NCI-H460 (cell line): ENCODE measurements around a stretch of chr17.

GRCh38 chr17:72410802-72411554, 290.2 kb downstream of the SOX9 start:
RAMPAGE:
- cytosol, long total RNA, result no peak
- long total RNA, result no peak
- nucleus, long total RNA, result no peak

DNA sequence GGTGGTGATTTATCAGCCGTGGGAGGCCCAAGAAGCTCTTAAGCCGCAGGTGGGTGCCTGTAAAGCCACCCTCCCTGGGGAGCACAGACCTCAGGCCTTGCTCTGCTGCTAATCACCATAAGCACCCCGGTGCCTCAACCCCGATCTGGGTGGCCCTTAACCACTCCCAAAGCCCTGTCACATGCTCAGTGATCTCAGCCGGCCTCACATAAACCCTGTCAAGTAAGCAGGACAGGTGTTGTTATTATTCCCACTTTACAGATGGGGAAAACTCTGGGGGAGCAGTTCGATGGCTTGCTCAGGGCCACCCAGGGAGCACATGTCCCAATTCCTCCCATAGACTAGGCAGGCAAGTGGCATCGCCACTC, 299.1 kb downstream of the SOX9 start:
RAMPAGE:
- cytosol, long total RNA, result no peak
- long total RNA, result no peak
- nucleus, long total RNA, result no peak

GRCh38 chr17:72422283-72422717, 301.5 kb downstream of the SOX9 start:
RAMPAGE:
- cytosol, long total RNA, result no peak
- long total RNA, result no peak
- nucleus, long total RNA, result no peak

GRCh38 chr17:72501668-72502430, 381.0 kb downstream of the SOX9 start:
RAMPAGE:
- cytosol, long total RNA, result no peak
- long total RNA, result no peak
- nucleus, long total RNA, result no peak

DNA sequence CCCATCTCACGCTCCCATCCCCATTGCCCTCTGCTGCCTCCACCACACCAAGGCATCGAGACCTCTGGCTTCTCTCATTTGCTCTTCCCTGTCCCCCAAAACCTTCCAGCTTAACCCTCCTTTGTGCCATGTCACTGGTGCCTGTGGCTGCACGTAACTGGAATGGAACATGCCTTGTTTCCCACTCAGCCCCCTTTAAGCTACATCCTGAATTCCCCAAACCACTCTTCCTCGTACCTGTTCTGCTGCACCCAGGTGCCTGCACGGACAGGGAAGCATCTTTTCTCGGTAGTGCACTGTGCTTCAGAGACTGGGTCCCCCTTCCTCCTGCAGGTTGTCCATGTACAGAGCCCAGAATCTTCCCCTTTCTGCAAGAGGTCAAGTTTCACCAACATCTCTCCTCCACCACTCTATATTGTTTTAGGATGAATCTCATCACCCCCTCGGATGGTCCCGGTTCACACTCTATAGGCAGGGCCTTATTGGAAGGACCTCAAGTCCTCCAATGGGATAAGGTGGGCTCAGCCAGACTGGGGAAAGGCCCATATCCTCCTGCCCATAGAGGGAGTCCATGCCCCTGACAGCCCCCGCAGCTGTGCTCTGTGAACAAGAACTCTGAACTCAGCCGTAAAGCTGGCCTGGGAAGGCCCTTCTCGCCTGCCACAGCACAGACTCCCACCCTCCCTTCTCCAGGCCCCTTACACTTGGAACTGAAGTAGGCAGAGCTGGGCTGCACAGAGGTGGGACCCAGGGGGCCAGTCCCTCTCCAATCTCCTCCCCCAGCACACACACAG, 453.6 kb downstream of the SOX9 start:
RAMPAGE:
- cytosol, long total RNA, result no peak
- long total RNA, result no peak
- nucleus, long total RNA, result no peak

DNA sequence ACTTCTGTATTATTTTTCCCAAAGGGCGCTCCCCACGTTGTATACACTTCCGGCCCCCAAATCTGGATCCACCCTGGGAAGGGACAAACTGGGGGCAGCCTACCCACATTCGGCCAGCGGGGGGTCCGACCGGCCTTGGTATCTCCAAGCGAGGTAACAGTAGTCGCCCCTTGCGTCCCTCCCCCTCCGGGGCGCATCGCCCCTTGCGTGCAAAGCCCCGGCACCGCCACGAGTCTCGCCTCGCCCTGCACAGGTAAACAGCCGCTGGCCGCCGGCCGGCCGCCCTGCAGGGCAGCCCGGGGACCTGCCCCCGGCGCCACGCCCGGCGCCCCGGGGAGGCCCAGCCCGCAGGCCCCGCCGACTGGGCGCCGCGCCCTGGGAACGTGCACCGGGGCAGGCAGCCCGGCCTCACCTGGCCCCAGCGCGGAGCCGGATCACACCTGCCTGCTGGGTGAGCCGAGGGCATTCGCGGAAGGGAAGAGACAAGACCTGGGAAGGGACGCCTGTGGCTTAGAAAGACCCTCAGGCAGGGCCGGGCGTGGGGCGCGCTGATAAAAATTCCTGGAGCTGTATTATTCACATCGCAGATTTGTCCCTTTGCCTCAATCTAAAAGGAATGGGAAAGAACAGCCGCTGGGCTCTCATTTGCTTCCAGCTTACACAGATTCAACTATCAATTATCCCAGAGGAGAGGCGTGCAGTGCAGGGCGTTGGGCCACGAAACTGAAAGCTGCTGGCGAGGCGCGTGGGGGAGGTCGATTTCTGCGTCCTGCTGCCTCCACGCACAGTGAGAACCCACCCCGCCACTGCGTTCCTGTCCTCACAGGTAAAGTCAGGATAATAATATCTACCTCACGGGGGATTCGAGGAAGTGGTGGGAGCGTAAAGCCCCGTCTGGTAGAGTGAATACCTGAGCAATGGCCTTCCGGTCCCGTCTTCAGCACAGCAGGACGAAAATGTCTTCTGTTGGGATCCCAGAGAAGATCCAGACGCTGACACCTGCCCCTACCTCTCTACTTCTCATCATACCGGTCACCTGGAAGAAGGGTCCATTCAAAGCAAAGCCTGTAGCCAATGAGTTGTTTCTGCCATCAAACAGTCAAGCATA, 451.9 kb downstream of the SLC39A11 start:
RAMPAGE:
- cytosol, long total RNA, result no peak
- long total RNA, result no peak
- nucleus, long total RNA, result no peak

DNA sequence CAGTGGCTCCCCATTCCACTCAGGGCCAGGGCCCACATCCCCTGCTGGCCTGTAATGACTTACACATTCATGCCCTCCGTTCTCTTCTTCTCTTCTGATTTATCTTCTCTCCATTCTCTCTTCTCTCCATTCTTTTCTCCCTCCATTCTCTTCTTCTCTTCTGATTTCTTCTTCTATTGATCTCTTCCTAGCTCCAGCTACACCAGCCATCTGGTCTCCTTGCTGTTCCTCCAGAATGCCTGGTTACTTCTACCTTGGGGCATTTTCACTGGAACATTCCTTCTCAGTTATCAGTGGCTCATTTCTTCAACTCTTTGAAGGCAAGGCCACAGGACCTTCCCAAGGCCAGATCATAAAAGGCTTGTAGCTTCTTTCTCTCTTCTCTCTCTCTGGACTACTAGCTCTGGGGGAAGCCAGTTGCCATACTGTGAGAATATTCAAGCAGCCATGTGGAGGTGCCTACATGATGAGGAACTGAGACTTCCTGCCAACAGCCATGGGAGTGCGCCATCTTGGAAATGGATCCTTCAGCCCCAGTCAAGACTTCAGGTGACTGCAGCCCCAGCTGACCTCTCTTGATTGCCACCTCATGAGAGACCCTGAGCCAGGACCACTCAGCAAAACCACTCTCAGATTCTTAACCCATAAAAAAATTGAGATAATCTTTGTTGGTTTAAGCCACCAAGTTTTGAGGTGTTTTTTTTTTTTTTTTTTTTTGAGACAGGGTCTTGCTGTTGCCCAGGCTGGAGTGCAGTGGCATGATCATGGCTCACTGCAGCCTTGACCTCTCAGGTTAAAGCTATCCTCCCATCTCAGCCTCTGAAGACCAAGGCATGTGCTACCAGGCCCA, 427.6 kb downstream of the SLC39A11 start:
RAMPAGE:
- cytosol, long total RNA, result no peak
- long total RNA, result no peak
- nucleus, long total RNA, result no peak

DNA sequence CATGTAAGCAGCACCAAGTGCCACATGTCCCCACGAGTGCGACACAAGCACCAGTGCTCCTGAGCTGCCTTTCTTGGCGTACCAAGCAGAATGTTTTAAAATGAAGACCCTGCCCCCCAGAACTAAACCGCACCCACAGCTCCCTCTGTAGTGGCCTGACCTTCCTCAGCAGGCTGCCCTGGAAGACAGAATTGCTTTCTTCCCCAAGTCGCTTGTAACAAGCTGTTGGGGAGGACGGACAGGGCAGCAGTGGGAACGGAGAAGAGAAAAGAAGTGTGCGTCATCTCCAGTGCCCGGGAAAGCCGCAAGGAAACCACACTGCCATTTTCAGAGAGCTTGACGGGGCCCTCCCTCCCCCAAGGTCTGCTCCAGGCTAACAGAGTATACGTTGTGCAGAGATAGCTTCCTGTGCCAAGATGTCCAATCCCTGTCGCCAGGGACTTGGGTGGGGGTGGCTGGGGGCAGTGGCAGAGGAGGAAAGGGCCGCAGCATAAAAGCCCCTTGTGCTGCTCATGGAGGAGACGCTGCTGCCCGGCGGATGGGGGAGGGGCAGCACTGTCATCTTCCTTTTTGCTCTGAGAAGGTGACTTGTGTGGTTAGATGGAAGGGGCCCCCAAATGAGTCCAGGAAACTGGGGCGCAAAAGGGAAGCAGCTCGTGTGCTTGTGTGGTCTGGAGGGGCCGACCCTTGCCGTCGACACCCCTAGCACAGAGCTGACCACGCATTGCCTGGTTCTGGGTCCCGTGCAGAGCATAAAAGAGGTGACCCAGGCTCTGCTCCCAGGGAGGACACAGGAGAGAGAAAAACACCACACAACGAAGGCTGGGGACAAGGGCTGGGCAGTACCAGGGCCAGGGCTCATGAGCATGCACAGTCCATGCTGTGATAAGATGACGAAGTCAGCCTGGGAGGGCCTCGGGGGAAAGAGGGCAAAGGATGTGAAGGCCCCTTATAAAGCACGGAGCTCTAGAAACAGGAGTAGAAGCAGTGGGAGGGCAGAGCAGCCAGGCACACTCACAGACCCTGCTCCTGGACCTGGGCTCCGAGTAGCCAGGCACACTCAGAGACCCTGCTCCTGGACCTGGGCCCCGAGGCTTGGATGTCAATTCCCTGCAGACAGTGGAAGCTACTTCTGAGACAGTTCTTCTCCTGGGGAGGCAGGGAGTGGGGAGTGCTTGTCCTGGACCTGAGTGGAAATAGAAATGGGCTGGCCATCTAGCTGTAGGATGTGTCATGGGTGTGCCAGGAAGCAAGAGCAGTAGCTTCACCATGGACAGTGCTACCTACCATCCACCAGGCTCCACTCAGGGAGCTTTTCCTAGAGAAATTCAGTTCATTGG, 372.7 kb downstream of the SLC39A11 start:
RAMPAGE:
- cytosol, long total RNA, result no peak
- long total RNA, result no peak
- nucleus, long total RNA, result no peak

DNA sequence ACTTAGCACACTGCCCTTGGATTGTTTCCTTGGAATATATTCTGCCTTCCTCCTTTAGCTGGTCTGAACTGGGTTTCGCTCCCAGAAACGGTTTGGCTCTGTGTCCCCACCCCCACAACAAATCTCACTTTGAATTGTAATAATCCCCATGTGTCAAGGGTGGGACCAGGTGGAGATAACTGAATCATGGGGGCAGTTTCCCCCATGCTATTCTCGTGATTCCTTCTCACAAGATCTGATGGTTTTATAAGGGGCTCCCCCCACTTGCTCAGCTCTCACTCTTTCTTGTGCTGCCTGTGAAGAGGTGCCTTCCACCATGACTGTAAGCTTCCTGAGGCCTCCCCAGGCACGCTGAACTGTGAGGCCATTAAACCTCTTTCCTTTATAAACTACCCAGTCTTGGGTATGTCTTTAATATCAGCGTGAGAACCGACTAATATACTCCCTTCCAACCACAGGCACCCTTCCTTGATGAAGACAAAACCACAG, 218.8 kb downstream of the SLC39A11 start:
RAMPAGE:
- cytosol, long total RNA, result no peak
- long total RNA, result no peak
- nucleus, long total RNA, result no peak

RAMPAGE:
- cytosol, long total RNA, result no peak
- long total RNA, result no peak
- nucleus, long total RNA, result no peak
These were observed 216.8 kb downstream of the SLC39A11 start for GRCh38 chr17:72875762-72876111.

DNA sequence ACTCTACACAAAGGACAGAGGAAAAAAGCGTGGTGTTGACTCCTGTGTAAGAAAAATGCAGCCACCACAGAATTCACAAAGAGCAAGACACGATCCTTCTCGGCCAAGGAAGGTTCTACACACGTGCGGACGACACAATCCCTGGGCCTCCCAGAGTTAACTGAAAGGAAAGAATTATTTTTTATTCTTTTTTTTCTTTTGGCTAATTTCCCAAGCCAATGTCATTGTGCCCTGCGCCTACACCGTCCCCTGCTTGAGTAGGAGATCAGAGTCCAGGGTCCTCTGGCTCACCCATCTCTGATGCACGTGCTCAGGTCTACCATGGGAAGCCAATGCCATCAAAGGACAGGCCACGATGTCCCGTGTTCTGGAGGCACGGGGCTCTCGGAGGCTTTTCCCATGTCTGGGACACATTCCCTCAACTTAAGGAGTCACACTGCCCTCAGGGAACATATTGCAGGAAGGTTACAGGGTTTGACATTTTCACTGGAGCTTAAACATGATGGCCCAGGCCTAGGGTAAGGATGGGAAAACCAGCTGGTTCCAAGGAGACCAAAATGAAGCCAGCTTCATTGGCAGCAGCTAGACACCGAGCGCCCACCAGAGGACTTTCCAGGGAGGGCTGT, 123.7 kb downstream of the SLC39A11 start:
RAMPAGE:
- cytosol, long total RNA, result no peak
- long total RNA, result no peak
- nucleus, long total RNA, result no peak

DNA sequence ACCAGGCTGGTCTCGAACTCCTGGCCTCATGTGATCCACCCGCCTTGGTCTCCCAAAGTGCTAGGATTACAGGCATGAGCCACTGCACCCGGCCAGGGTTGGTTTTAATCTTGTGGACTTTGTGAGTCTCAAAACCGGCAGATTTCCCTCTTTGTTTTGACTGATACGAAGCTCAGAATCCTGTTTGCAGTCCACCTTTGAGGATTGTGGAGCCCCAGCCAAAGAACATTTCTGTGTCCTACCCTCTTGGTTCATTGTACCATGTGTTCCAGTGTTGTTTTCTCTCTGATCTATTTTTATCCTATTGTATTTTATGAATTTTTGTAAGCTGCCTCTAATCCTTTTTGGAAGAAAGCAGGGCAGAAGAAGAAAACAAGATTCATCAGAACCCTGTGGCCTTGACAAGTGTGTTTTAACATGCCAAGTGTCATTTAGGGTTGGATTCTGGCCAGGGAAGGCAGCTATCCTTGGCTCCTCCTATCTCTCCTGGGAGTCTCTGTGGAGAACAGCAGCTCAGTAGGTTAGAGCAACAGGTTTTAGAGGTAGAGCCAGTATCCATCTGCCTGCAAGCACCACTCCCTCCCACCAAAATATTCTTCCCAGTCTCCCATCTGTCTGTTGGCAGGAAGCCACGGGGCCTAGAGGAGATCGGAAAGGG, 16.6 kb upstream of the CPSF4L start:
RAMPAGE:
- cytosol, long total RNA, result no peak
- long total RNA, result no peak
- nucleus, long total RNA, result no peak

DNA sequence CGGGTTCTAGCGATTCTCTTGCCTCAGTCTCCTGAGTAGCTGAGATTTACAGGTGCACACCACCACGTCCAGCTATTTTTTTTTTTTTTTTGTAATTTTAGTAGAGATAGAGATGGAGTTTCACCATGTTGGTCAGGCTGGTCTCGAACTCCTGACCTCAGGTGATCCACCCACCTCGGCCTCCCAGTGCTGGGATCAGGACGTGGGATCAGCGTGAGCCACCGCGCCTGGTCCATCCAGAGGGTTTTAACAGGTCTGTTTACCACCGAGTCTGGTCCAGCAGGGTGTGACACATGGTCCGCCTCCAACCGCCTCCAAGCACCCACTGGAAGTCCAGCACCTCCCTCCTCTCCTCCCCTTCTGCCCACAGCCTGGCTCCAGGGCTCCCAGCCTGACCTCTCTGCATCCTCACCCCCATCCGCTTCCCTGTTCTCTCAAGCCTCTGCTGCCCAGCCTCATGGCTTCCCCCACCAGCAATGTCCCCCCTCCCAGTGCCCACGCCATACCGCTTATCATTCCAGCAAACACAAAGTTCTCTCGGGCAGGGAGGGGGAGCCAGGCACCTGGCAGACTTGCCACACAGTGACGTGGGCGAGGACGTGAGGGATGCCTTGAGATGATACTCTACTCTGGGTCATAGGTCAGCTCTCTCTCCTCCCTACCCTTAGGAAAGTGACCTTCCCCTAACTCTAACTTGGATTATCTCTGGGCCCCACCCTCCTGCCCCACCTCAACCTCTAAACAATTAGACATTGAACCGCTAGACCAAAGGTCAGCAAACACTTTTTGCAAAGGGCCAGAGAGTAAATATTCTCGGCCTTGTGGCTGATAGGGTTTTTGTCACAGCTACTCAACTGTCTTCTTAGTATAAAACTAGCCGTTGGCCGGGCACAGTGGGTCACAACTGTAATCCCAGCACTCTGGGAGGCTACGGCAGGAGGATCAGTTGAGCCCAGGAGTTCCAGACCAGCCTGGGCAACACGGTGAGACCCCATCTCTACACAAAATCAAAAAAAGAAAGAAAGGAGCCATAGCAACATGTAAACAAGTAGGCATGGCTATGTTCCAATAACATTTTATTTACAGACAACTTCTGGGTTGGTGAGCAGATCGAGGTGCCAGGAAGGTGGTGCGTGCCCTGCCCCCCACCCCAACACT, 23.1 kb downstream of the CDC42EP4 start:
RAMPAGE:
- cytosol, long total RNA, result no peak
- long total RNA, result no peak
- nucleus, long total RNA, result no peak

DNA sequence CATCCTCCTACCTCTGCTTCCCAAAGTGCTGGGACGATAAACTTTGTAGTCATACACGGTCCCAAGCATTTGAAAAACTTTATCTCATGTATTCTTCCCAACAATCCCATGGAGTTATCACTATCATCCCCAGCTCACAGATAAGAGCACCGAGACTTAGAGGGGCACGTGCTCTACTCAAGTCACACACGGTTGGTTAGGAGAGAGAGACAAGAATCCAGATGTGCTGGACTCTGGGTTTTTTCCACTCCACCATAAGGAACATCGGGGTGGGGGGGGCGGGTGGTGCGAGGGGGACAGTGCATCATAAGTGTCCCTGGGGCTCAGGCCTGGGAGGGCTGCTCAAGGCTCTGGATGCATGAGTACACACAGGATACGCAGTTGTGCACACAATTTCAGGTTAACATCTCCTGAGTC, 7.4 kb downstream of the CDC42EP4 start:
RAMPAGE:
- cytosol, long total RNA, result no peak
- long total RNA, result no peak
- nucleus, long total RNA, result no peak

GRCh38 chr17:73304842-73305704, 6.7 kb downstream of the CDC42EP4 start:
RAMPAGE:
- cytosol, long total RNA, result no peak
- long total RNA, result no peak
- nucleus, long total RNA, result no peak

DNA sequence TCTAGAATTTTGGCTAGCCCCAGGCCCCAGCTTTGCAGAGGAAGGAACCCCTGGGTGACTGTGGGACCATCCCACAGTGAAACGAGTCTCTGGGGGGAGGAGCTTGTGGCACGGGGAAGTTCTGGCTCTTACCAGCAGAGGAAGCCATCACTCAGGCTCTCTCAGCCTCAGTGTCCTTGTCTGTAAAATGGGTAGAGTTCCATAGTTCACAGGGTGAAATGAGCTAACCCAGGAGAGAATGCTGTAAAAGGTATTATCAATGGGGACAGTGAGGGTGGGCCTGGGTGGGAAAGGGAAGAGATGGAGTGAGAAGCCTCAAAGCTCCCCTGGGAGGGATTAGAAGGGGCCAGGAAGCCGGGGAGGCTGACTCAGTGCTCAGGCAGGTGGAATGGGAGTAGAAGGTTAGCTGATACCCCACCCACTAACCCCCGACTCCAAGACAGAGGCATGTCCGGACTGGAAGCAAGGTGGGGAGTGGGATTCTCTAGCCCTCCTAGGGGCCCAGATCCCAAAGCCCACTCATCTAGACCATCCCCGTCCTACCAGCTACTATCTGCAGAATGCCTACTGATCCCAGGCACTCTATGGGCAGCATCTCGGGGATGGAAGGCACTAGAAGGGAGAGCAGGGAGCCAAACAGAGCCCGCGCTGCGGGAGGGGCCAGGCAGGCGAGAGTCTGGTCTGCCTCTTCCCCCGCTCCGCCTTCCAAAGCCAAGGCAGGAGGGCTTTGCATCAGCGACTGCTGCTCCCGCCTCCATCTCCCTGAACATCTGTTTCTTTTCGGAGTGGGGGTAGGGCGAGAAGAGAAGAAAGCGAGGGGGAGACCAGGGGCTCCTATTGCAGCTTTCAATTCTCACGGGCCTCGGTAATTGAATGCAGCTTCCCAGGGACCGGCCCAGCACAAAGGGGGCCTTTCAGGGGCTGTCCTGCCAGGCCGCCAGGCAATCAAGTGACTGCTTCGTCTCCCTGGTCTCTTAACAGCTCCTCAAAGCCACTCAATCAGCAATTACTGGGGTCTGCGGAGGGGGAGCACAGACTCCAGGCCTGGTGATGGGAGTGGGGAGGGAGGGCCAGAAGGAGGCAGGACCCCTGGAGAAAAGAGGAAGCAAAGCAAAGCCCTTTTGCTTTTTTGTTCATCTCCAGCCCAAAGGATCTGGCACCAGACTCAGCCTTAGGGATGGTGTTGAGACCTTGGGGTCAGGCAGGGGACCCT, 31.2 kb upstream of the CDC42EP4 start:
RAMPAGE:
- cytosol, long total RNA, result no peak
- long total RNA, result no peak
- nucleus, long total RNA, result no peak

DNA sequence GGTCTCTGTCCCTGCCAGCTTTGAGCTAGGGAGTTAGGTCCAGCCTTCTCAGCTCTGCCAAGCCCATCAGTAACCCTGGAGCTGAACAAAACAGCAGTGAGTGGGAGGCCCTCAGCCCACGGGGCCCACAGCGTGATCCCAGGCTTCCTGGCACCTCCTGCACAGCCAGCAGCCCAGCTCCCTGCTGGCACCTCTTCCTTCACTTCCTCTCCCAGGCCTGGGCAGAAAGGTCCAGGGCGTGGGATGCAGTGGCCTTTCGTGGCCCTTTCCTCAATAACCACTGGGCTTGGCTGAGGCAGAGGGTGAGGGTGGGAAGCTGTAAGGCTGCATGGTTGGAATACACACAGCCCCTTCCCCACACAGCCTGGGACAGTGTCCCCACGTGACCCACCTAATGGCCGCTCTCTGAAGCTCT, 35.6 kb upstream of the CDC42EP4 start:
RAMPAGE:
- cytosol, long total RNA, result no peak
- long total RNA, result no peak
- nucleus, long total RNA, result no peak

GRCh38 chr17:73357210-73357745, 45.5 kb upstream of the CDC42EP4 start:
RAMPAGE:
- cytosol, long total RNA, result no peak
- long total RNA, result no peak
- nucleus, long total RNA, result no peak

RAMPAGE:
- cytosol, long total RNA, result no peak
- long total RNA, result no peak
- nucleus, long total RNA, result no peak
These were observed 3.8 kb upstream of the SDK2 start for GRCh38 chr17:73647930-73648462.

DNA sequence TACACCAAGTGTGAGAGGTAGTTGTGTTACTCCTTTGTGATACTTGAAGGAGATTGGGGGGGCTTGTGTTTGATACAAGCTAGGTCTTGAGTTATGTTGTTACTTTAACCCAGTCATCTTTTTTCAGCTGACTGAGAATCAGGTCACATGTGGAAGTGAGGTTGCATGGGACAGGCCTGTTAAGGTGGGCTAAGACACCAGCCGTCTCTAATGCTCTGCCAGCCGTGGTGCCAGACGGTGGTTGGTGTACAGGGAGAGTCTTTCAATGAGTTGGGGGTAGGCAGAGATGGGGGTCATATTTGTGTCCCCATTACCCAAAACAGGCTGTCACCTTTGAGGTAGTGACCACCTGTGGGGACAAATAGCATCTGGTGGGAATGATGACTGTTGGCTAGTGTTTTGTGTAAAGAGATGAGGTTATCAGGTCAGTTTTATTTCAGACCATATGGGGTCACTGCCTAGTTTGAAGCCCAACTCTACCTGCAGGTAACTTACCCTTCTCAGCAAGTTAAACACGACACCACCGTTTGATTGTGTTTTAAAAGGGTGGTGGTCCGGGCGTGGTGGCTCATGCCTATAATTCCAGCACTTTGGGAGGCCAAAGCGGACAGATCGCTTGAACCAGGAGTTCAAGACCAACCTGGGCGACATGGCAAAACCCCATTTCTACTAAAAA, 1.8 kb downstream of the RPL38 start:
RAMPAGE:
- cytosol, long total RNA, result no peak
- long total RNA, result no peak
- nucleus, long total RNA, result no peak